Metastatic Breast Carcinoma in the Ovary (tissue), 3 donors: ENCODE measurements around the genes OVCA2, SMG6 and CLUH.

GRCh38 chr17:2041215-2042156 is at the start of gene OVCA2:
OVCA2 (plus strand) TSS chr17:2042022.
- PRO-cap, 3 experiments = peak in 3 of 3 experiments; most common plus-strand start chr17:2042022 (in 3); most common minus-strand start chr17:2041892 (in 2)

- PRO-cap, 3 experiments = no peak in any of the 3 experiments
Observed at GRCh38 chr17:2058284-2059802, 3.9 kb downstream of the HIC1 start.

- PRO-cap, 3 experiments = no peak in any of the 3 experiments
Observed at GRCh38 chr17:2070138-2071078, 15.5 kb downstream of the HIC1 start.

DNA sequence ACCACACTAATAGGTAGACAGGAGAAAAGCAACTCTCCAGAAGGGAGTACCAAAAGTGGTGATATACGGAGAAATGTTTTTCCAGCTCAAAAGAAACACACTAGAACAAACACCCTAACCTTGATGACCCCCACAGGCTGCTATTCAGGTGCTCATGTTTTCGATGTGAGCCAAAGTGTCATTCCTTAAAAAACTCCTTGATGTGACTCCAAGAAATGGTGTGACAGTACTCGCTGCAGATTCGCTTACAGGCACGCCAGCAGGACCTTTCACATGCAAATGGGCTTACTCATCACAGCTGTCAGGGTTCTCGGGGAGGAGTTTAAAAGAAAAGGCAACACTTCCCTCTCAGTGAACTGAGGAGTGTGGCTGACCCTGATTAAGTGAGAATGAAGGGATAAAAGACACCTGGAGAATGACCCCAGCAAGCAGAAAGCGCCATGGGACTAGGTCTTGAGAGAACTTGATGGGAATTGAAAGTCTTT is 82.4 kb downstream of the HIC1 start:
- PRO-cap, 3 experiments = no peak in any of the 3 experiments

DNA sequence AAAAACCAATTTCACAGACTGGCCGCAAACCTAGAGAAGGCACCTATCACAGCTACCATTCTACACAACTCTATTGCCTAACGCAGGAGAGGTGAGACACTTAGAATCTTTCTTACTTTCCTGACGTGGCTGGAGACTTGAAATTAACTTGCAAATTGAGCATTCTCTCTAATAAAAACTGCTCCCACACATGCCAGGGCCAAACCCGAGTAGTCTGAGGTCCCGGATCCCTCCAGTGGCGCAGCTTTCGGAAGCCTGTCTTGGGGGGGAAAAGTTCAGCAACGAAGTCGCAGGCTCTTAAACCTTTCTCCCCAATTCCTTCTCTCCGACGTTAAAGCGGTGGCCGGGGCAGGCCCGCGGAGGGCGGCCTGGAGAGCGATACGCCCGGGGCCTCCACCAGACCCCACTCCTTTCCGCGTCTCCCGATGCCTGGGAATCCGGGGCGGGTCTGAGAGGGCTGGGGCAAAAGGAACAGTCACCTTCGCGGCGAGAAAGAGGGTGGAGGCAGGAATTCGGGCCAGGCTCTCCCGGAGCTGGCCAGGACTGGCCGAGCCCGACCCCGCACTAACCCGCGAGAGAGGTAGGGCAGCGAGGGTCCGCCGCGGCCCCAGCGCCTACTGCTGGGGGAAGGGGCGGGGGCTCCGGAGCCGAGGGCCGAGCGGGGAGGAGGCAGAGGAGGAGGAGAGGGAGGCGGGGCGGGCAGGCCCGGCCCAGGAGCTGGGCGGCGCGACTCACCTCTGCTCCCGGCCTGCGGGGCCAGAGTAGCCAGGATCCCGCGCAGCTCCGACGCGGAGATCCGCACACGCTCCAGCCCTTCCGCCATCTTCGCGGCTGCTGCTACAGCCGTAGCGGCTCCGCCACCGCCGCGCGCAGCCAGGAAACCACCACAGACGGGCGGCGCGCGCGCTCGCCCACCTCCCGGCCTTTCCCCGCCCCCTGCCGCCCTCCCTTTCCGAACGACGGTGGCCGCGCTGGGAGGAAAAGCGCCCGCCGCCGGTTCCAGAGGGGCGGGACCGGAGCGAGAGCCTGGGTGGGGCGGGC is at the start of gene SMG6:
TSS of gene SMG6 (minus strand) at position 888 of the 1,041 bp plus-strand sequence.
- PRO-cap, 3 experiments = peak in 3 of 3 experiments; most common plus-strand start position 759 of the sequence (in 2); most common minus-strand start position 619 of the sequence (in 3)

DNA sequence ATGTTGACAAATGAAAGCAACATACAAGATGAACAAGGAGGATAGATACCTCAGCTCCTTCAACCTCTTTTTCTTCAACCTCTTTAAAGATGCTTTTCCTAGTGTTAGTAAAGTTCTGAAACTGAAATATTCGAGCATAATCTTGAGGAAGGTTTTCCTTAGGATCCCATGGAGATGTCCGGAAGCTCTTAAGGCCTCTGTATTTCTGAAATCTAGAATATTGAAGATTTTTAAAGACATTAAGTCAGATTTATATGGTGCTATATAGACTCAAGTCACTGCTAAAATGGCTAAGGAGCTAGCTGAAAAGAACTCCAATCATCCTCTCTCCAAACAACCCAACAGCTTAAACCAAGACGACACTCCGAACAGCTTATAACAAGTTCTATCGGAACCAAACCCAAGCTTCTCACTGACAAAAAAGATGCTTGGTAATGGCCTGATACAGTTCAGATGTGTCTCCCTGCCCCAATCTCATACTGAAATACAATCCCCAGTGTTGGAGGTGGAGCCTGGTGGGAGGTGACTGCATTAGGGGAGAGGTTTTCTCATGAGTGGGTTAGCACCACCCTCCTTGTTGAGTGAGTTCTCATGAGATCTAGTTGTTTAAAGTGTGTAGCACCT is 5.2 kb downstream of the TSR1 start:
- PRO-cap, 3 experiments = no peak in any of the 3 experiments

GRCh38 chr17:2334252-2335214 is 1.7 kb downstream of the TSR1 start:
- PRO-cap, 3 experiments = no peak in any of the 3 experiments

DNA sequence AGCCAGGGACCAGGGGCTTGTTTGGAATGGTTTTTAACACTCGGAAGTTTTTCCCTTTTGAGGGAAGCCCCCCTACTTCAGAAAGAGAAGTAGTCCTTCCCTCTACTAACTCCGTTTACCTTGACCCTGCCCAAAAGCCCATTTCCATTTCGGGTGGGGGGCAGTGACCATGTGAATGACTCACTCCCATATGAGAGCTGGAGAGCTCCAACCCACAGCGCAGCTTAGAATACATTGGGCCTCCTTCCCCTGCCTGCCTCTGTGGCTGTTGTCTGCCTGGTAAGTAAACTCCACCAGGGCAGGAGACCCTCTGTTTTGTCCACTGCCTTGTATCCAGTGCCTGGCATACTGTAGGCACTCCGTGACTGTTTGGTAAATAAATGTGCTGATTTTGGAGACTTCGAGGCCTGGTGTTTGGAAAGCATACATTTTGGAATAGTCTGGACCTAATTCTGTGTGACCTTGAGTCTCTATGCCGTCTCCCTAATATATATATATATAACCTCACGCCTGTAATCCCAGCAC is 1.1 kb downstream of the SGSM2 start:
- PRO-cap, 3 experiments = peak in 3 of 3 experiments; most common minus-strand start position 117 of the sequence (in 3)

GRCh38 chr17:2386305-2387506 is 14.2 kb downstream of the MNT start:
- PRO-cap, 3 experiments = no peak in any of the 3 experiments

GRCh38 chr17:2438772-2439319 is 38.0 kb upstream of the MNT start:
- PRO-cap, 3 experiments = no peak in any of the 3 experiments

DNA sequence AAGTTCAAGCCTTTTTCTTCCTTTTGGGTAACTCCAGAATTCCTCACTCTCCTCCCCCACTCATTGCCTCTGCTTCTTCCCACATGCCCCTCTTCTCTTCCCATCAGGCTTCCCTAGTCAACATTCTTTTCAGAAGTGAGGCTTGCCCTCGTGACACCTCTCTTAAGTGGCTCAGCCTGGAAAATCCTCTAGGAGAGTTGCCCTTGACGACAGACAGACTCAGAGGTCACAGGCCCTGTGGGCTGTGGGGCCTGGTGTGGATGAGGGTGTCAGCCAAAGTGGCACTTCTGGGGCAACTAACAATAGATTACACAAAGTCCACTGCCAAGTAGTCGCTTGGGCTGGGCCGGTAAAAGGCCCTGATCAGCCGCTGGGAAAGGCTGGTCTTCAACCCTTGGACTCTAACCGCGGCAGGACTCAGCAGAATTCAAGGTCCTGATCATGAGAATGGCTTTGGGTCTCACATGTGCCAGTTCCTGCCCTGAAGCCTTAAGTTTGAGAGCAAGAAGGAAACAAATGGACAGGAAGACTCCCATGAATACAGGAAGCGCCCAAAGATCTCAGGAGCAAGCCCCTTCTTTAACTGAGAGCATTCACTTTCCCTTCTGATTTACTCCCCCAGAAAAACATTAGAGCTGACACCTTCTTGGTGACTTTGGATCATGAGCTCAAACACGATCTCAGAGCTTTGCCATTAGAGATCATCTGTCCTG is 33.8 kb upstream of the METTL16 start:
- PRO-cap, 3 experiments = no peak in any of the 3 experiments

- PRO-cap, 3 experiments = no peak in any of the 3 experiments
Observed at GRCh38 chr17:2707615-2708160, 3.9 kb downstream of the CLUH start.

DNA sequence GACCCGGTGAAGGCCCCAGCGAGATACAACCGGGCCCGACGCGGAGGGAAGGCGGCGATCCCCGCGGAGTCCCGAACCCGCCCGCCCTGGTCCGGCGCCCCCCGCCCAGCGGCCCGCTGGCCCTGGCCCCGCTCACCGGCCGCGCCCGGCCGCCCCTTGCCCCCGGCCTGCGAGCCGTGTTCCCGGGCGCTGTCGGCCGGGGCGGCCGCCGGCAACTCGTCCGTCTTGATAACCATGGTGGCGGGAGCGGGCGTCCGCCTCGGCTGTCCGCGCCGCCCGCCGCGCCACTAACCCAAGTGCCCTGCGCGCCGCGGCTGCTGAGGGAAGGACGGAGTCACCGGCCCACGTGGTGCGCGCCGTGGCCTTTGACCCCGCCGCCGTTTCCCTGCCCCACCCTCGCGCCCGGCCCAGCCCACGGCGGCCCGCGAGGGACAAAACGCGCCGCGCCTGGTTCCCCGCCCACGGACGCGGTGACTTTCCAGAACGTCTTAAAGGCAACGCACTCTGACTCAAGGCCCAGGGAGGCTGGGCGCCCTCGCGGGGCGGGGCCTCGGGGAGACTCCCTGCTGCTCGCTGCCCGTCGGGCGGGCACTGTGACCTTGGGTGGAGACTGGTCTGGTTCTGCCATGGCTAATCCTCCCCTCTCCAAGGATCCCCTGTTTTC is at the start of gene CLUH:
TSS of gene CLUH (minus strand) at position 339 of the 664 bp plus-strand sequence.
- PRO-cap, 3 experiments = peak in 3 of 3 experiments; most common plus-strand start position 591 of the sequence (in 2); most common minus-strand start position 289 of the sequence (in 2)

DNA sequence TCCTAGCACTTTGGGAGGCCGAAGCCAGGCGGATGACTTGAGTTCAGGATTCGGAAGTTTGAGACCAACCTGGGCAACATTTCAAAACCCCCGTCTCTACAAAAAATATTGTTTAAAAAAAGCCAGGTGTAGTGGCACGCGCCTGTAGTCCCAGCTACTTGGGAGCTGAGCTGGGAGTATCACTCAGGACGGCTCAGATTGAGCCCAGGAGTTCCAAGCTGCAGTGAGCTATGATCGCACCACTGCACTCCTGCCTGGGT is 1.2 kb upstream of the CLUH start:
- PRO-cap, 3 experiments = no peak in any of the 3 experiments

DNA sequence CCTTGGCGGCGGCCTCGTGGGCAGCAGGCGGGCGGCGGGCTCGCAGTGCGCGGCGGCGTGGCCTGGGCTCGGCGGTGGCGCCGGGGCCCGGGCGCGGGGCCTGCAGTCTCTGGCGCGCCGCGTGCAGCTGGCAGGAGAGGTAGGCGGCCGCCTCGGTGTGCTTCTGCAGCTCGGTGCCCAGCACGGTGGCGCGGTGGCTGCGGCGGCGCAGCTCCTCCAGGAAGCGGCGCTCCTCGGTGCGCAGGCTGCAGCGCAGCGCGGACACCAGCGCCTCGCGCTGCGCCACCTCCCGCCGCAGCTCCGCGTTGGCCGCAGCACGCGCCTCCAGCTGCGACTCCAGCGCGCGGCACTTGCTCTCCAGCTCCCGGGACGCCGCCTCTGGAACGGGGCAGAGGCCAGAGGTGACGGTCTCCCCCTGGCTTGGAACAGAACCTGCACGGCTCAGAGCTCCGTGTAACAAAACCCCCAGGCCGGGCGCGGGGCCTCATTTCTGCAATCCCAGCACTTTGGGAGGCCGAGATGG is 13.1 kb upstream of the CLUH start:
- PRO-cap, 3 experiments = no peak in any of the 3 experiments

DNA sequence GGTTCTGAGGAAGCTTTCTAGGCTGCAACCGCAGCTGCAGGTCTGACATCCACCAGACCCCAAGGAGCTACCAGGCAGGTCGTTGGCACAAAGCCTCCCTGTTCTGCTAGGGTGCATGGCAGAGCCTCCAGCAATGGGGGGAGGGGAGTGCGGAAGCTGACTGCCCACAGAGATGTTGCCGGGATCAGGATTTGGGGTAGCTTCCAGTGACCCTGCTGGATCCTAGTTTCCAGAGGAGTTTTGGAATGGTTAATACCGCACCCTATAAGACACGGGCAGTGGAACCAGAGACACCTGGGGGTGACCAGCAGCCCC is 58.5 kb downstream of the RAP1GAP2 start:
- PRO-cap, 3 experiments = no peak in any of the 3 experiments

DNA sequence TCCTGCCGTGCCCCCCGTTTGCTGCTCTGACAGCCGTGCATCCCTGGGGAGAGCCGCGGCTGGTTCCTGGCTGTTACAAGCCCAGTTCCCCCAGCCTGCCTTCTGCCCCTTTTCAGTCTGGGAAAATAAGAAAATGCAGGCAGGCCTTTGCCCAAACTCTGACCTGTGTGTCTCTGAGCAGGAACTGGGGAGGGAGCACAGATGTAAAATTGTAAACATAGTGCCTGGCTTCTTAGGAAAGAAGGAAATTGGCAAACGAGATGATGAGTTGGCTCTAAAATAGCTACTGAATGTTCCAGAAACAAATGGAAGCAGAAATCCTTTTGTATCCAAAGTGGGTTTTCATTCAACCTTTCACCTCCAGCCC is 67.2 kb downstream of the OR1D5 start:
- PRO-cap, 3 experiments = peak in 3 of 3 experiments; most common minus-strand start position 96 of the sequence (in 1)

GRCh38 chr17:3719733-3720461 is 3.8 kb upstream of the HASPIN start:
- PRO-cap, 3 experiments = no peak in any of the 3 experiments

GRCh38 chr17:3750723-3751280 is 27.1 kb downstream of the HASPIN start:
- PRO-cap, 3 experiments = no peak in any of the 3 experiments

DNA sequence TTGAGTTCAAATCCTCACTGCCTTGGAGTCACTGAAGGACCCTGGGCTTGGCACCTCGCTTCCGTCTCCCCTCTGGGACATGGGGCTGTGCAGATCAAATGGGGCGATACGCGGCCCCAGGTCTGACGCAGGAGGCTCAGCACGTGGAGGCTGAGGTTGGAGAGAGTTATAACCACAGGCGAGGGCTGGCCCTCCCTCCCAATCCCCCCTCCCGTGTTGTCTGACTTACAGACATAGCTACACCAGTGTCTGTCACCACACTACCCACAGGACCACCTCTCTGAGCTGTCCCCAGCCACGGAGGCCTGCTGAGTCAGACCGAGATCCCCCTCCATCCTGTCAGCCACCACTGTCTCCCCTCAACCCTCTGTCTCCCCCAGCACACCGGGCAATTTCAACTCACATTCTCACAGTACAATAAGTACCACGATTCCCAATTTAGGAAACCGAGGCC is 4.6 kb downstream of the ITGAE start:
- PRO-cap, 3 experiments = no peak in any of the 3 experiments